Mesenchymal stem cell of adipose (primary cell): Measurements from ENCODE around the gene HTRA2.

DNA sequence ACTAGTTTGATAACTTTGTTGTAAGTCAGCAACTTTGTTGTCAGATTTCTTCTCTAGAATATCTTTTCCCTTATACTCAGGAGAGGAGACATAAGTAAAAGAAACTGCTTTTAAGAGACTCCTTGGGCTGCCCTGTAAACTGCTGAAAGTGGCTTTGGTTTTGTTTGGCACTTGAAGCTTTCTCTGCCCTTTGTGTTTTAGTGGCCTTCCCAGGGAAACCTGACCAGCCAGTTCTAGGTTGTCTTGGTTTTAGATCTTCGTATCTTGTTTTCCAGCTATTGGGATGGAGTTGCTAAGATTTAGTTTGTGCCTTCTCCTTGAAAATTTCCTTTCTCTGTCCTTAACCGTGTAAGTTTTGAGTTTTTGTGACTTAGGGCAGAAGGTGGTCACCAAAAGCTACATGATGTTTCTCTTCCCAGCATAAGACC lies 81.2 kb downstream of the BOLA3 start:
- CAGE, long polyA plus RNA: no peak

- CAGE, long polyA plus RNA: no peak
Observed at GRCh38 chr2:74079683-74080258, 67.9 kb downstream of the BOLA3 start.

GRCh38 chr2:74349686-74350070 lies 6.5 kb upstream of the SLC4A5 start:
- CAGE, long polyA plus RNA: no peak

DNA sequence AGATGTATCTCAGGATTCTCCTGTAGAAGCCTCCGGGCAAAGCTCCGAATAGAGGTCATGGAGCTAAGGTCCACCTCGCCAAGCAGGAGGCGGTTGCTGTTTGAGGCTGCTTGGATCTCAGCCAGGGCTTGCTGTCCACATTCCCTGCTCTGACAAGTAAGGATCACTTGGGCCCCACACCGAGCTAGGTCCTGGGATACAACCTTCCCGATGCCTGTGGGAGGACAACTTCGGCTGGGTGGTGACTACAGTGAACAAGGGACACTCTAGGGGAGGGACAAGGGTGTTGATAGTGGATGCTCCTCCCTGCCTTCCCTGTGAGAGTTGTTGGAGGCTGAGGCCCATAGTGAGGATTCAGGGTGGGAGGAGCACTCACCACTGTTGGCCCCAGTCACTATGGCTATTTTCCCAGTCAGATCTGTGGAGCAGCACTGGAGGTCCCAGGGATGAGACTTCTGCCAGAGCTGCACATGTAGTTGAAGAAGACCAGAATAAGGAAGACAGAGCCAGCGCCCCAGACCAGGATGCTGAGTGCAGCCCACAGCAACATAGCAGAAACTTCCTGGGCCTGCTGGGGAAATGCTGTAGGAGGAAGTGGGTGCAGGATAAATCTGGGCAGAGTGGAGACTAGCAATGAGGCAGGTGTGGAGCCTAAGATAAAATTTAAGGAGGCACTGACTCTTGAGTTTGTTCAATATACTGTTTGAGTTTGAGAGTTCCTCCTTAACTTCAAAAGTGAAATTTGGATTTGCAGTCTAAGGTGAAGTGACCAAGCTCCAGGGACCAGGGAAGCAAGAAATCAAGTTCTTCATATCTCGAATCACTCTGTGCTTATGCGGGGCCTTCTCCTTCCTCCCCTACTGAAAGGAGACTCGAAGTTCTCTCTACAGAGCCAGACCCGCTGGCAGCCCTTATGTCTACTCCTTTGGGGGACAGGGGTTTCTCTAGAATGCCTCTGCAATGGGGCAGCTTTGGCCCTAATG lies 8.1 kb downstream of the C2orf81 start:
- CAGE, long polyA plus RNA: no peak

DNA sequence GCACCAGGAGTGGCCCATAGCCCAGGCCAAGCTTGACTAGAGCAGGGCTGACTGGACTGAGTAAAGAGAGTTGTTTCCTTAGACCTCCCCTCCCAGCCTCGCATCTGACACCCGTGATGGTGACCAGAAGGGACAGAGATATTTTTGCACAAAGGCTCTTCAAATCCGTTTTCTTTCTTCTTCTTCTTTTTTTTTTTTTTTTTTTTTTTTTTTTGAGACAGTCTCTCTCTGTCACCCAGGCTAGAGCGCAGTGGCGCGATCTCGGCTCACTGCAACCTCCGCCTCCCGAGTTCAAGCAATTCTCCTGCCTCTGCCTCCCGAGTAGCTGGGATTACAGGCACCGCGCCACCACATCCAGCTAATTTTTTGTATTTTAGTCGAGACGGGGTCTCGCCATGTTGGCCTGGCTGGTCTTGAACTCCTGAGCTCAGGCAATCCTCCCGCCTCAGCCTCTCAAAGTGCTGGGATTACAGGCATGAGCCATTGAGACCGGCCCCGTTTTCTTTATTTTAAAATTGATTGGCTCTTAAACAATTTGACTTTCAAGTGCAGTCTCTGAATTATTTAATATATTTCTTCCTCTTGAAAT lies 738 bp downstream of the C2orf81 start:
- CAGE, long polyA plus RNA: no peak

- CAGE, long polyA plus RNA: no peak
Observed at GRCh38 chr2:74489002-74489354, 6.1 kb downstream of the TTC31 start.

- CAGE, long polyA plus RNA: no peak
Observed at GRCh38 chr2:74498780-74499385, 520 bp downstream of the LBX2 start.

- CAGE, long polyA plus RNA: no peak
Observed at GRCh38 chr2:74529581-74530388, at the start of gene HTRA2. HTRA2 (plus strand) TSS chr2:74529933.

DNA sequence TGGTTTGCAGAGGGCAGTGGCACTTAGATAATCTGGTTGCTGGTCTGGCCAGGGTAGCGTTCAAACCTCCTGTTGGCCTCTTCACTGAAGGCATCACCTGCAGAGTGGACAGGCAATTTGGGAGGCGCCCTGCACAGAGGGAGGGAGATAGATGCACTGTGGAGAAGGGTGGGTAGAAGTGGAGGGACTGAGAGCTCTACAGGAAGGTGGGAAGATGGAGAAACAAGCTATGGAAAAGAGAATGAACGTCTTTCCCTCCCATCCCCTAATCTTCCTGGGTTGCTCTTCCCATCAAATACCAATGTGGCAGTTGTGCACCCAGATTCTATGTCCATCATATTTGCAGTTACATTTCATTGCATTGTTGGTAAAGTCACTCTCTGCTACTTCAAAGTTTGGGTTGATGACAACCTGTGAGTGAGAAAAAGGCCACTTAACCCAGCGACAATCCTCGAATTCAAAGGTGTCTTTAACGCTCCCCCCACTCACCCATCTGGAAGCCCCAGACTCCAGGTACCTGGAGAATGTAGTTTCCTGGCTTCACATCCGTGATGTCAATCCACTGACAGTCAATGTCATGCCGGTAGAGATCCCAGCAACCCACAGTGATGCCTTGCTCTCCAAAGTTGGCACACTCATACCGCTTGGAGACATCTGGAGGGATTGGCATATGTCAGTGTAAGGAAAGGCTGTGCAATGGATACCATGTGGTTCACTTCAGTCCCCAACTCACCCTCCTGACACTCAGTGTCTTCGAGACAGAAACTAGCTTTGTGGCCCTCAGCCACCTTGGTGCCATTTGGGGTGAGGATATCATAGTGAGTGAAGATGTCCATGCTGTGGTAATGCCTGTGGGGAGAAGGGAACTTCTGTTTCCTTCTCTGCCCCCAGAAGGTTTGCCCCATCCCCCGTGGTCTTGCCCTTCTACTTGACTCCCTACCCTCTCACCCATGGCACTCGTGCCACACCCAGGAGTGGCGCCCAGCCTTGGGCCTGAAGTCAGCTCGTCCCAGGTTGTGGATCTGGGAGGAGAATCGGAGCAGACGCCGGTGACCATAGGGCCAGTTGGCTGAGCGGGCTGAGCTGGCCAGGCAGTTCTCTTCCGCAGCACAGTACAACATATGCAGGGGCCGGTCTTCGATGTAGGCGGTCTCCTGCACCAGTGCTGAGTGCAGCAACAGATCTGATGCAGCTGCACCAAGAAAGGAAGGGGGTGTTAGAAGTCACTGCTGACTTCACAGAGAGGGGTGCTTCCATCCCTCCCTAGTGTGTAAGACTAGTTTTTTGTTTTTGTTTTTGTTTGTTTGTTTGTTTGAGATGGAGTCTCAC lies 4.3 kb downstream of the HTRA2 start:
- CAGE, long polyA plus RNA: no peak

DNA sequence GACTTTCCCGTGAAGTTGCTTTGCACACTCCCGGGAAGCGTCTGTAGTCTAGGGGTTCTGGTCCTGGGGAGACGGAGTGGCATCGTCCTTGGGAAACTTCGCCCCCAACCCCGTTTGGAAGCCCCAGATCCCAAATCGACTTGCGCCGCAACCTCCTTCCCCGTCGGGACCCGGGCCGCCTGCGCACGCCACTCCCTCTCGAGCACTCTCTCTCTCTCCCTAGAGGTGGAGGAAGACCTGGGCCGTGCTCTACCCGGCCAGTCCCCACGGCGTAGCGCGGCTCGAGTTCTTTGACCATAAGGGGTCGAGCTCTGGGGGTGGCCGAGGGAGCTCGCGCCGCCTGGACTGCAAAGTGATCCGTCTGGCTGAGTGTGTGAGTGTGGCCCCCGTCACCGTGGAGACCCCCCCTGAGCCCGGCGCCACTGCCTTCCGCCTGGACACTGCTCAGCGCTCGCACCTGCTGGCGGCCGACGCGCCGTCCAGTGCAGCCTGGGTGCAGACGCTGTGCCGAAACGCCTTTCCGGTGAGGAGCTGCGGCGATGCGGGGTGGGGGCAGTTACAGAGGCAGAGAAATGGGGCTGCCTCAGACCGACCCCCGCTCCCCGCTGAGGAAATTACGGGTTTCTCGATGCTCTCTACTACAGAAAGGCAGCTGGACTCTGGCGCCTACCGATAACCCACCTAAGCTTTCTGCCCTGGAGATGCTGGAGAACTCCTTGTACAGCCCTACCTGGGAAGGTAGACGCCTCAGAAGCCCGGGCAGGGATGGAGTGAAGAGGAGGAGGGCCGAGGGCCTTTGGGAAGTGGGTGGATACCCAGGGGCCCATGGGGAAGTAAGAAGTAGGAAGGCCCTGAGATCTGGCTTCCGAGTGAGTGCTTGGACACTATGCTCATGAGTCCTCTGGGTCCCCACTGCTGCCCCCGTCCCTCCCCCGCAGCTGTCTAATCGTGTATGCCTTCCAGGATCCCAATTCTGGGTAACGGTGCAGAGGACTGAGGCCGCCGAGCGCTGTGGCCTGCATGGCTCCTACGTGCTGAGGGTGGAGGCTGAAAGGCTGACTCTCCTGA lies 745 bp downstream of the DOK1 start:
- CAGE, long polyA plus RNA: no peak

- CAGE, long polyA plus RNA: no peak
Observed at GRCh38 chr2:74559583-74560456, 5.3 kb downstream of the DOK1 start.

GRCh38 chr2:74717131-74717622 lies 63.1 kb downstream of the SEMA4F start:
- CAGE, long polyA plus RNA: no peak

- CAGE, long polyA plus RNA: no peak
Observed at GRCh38 chr2:74741483-74741953, 87.5 kb downstream of the SEMA4F start.

DNA sequence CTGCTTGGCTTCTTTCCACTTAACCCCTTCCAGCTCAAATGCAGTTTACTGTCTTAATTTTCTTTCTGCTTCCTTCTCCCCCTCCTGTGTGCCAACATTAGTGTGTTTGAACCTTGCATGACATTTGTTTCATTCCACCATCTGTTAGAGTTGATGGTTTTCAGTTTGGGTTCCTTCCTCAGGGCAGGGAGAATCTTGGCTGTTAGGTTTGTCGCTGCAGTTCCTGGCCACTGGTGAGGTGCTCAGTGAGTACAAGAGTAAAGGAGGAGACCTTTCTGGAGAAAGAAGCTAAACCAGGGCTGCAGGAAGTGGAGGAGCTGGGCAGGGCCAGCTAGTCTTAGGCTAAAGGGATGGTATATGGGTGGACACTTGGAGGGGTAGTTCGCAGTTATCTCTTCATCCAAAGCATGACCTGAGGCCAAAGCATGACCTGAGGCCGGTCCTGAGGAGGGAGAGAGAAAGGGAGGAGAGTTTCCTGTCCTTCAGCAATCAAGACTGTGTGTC lies 4.1 kb downstream of the HK2 start:
- CAGE, long polyA plus RNA: no peak

- CAGE, long polyA plus RNA: no peak
Observed at GRCh38 chr2:74843005-74844306, 9.5 kb downstream of the HK2 start.

- CAGE, long polyA plus RNA: no peak
Observed at GRCh38 chr2:74855822-74856808, 22.2 kb downstream of the HK2 start.

- CAGE, long polyA plus RNA: no peak
Observed at GRCh38 chr2:74876992-74877601, 43.2 kb downstream of the HK2 start.

DNA sequence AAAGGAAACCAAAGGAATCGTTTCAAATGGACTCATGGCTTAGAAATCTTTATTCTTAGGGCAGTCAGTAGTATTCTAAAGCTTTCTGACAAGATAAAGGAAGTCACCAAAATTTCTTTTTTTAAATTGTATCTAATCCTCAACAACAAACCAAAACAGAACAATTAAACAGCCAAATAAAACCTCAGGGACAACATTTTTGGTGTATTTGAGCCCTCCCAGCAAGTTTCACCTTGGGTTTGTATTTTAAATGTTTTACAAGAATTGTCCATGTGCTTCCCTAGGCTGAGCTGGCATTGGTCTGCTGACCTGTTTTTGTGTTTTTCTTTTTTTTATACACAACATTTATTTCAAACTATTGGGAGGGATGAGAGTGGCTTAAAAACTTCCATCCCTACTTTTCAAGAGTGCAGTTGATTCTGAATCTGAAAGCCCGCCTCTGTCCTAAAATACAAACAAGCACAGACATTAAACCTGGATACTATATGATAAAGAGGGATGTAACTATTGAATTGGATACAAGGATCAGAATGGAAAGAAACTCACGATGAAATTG lies 58.3 kb downstream of the HK2 start:
- CAGE, long polyA plus RNA: no peak

DNA sequence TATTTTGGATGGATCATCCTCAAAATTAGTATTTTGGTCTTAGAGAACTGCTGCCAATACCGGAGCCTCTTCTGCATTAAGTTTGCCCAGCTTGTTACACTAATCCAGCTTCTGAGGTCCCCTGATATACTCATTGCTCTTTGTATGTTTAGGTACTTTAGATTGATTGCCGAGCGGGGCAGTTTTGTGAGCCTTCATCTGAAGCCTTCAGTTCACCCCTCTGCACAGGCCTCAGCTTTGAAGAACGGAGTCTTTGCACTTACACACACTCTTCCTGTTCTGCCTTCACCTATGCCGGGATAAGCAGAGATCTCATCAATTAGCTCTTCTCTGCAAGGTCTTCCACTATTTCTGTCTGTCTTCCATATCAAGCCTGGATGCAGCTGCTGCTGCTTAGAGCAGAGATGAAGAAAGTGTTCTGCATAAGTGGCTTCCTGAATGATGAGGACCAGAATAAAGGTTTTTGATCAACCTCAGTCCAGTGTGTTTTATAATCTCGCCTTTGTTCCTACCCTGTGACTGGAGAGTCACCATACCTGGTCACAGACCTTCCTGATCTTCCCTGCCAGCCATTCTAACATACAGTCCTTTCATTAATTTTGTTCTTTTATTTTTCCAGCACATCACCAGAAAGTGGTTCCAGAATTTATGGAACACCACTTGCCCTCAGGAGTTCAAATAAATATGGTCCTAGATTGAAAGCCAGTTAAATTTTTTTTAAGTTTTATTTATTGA lies 11.0 kb downstream of the POLE4 start:
- CAGE, long polyA plus RNA: no peak

GRCh38 chr2:75518616-75519076 lies 42.1 kb downstream of the EVA1A start:
- CAGE, long polyA plus RNA: no peak